Endodermal cell (in vitro differentiated cells): ENCODE data around the genes G6PC1, SOST and G6PC3.

DNA sequence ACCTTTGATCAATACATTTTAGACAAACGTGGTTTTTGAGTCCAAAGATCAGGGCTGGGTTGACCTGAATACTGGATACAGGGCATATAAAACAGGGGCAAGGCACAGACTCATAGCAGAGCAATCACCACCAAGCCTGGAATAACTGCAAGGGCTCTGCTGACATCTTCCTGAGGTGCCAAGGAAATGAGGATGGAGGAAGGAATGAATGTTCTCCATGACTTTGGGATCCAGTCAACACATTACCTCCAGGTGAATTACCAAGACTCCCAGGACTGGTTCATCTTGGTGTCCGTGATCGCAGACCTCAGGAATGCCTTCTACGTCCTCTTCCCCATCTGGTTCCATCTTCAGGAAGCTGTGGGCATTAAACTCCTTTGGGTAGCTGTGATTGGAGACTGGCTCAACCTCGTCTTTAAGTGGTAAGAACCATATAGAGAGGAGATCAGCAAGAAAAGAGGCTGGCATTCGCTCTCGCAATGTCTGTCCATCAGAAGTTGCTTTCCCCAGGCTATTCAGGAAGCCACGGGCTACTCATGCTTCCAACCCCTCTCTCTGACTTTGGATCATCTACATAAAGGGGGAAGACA is at the start of gene G6PC1:
Gene G6PC1, plus strand, starts transcription at position 115 of the 590 bp plus-strand sequence.
- PRO-cap: no peak

DNA sequence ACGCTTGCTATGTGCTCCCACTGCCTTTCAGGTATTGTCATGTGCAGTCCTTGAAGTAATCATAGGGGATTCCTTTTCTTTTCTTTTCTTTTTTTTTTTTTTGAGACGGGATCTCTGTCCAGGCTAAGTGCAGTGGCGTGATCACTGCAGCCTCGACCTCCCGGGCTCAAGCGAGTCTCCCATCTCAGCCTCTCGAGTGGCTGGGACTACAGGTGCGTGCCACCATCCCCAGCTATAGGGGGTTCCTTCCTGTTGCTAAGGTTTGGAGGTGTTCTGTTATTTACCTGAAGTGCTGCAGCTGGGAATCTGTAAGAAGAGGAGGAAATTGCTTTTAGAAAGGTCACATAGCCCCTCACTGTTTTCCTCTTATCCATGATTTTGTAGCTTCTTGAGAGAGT is 861 bp downstream of the RPL27 start:
- PRO-cap: bidirectional peak, plus-strand start at position 182 of the sequence, minus-strand start at position 181 of the sequence

DNA sequence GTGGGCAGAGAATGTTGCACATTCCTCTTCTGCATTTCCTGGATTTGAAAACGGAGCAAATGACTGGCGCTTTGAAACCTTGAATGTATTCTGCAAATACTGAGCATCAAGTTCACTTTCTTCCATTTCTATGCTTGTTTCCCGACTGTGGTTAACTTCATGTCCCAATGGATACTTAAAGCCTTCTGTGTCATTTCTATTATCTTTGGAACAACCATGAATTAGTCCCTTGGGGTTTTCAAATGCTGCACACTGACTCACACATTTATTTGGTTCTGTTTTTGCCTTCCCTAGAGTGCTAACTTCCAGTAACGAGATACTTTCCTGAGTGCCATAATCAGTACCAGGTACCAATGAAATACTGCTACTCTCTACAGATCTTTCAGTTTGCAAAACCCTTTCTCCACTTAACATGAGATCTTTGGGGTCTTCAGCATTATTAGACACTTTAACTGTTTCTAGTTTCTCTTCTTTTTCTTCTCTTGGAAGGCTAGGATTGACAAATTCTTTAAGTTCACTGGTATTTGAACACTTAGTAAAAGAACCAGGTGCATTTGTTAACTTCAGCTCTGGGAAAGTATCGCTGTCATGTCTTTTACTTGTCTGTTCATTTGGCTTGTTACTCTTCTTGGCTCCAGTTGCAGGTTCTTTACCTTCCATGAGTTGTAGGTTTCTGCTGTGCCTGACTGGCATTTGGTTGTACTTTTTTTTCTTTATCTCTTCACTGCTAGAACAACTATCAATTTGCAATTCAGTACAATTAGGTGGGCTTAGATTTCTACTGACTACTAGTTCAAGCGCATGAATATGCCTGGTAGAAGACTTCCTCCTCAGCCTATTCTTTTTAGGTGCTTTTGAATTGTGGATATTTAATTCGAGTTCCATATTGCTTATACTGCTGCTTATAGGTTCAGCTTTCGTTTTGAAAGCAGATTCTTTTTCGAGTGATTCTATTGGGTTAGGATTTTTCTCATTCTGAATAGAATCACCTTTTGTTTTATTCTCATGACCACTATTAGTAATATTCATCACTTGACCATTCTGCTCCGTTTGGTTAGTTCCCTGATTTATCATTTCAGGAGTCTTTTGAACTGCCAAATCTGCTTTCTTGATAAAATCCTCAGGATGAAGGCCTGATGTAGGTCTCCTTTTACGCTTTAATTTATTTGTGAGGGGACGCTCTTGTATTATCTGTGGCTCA is 31.9 kb downstream of the BRCA1 start:
- PRO-cap: no peak

DNA sequence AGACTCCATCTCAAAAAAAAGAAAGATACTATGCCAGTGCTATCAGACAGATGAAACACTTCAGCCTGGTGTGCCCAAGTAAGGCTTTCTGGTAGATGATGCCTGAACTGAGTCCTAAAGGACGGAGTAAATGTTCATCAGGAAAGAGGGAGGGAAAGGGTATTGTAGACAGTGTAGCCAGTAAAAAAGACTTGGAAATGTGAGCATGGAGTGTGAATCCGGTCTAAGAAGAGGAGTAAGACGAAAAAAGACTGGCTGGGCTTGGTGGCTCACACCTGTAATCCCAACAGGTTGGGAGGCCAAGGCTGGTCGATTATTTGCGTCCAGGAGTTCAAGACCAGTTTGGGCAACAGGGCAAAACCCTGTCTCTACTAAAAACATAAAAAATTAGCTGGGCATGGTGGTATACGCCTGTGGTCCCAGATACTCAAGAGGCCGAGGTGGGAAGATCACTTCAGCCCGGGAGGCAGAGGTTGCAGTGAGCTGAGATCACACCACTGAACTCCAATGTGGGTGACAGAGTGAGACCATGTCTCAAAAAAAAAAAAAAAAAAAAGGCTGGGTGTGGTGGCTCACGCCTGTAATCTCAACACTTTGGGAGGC is 6.2 kb upstream of the TMEM106A start:
- PRO-cap: no peak

DNA sequence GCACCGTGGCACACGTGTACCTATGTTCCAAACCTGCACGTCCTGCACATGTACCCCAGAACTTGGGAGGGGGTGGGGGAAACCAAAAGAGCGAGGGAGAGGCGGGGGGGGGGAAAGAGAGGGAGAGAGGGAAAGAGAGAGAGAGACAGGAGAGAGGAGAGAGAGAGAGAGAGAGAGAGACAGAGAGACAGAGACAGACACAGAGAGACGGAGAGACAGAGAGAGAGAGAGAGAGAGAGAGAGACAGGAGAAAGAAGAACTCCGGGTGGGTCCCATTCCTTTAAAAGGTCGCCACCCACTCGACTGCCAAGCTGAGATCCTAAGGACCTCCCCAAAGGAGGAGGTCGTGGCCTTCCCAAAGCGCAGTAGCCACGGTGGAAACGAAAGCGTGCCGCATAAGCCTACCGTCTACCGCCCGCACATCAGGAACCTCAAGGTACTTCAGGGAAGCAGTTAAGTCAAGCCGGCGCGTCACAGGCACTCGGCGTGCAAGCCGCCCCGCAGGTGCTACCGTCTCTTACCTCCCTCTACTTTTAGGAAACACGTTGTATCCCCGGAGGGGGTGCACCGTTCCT is 44.2 kb upstream of the CCDC200 start:
- PRO-cap: no peak

DNA sequence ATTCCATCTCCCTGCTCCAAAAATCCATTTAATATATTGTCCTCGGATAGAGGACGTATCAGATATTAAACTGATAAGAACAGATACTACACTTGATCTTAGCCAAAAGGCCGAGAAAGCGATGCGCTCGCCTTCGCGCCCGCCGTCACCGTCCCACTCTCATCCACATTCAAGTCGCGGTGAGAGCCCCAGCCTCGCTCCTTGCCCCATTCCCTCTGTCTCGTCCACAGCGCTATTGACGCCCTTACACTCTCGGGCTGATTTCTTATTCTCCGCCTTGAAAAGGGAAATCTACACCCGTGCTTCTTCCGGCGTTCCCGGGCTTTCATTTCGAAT is 44.7 kb upstream of the CCDC200 start:
- PRO-cap: unidirectional peak, minus-strand start at position 117 of the sequence

- PRO-cap: no peak
Observed at GRCh38 chr17:43384414-43385068, 14.3 kb upstream of the ARL4D start.

DNA sequence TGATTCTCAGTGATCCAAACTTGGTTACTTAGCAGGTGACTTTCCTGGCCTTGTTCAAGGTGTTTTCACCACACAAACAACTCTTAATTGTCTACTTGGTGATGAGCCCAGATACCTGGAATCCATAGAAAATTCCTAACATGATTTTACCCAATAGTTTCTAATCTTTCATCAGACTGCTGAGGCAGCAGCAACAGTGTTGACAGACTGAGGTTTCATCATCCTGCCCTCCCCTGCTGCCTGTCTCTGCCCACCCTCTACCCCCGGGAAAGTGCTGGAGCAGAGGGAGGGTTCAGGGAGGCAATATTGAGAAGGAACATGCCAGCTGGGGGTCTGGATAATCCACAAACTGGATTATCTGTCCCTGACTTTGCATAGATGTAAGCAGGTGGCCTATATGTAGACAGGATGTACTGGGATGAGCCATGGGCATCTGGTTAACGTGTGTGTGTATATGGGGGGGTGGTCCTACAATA is 10.9 kb downstream of the ARL4D start:
- PRO-cap: no peak

- PRO-cap: no peak
Observed at GRCh38 chr17:43456587-43457457, 27.0 kb upstream of the DHX8 start.

DNA sequence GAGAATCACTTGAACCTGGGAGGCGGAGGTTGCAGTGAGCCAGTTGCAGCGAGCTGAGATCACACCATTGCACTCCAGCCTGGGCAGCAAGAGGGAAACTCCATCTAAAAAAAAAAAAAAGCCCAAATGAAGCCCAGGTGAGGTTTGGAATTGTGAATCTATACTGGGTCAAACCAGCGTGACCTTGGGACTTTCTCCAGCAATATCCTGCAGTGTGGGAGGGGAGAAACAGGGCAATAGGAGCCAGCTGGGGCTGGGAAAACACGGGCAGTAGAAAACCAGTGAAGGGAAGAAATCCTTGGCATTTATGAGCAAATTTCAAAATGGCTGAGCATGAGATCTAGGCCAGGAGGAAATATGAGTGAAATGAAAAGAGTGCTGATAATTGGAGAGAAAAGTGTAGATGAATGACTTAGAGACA is 8.1 kb upstream of the DHX8 start:
- PRO-cap: no peak

DNA sequence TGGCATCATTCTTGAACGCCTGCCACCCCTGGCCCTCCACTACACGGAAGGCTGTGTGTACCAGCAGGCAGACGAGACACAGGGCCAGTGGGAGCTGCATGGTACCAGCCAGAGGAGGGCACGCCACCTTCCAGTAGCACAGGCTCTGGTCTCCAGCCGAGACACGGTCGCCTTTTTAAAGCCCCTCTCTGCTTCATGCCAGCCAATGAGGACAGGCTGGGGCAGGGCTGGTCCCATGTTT is at the start of gene SOST:
Gene SOST, minus strand, starts transcription at position 150 of the 241 bp plus-strand sequence.
- PRO-cap: no peak

GRCh38 chr17:43768402-43768885 is 9.9 kb upstream of the SOST start:
- PRO-cap: no peak

DNA sequence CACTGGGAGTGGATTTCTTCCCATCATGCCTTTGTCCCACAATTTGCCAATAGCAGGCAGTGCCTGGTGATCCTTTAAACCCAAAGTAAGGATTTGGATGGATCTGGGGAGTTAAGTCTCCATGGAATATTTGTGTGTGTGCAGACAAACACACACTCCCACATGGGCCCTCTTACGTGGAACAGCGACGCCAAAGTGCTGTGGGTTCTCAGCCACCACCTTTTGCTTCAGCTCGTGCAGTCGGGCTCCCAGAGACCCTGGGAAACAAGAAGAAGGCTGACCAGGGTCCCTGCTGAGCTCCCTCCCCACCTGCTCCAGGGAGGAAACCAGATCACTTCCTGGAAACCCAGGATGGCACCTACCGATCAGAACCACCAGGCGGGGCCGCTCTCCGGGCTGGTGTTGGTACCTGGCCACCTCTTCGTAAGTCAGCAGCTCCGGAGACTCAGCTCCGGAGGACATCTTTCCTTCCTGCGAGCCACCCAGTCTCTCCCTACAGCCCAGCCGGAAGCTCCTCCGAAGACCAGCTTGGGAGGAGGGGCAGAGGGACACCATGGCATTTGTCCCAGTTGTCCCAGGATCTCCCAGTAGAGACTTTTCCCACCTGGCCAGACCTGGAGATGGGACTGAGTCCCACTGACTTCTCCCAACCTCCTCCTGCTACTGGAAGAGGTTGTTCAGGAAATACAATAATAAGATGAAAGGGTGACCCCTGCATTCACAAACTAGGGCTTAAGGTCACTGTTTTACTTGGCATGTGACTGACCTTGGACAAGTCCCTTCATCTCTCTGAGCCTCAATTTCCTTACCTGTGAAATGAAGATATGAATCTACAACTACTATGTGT is 18.9 kb downstream of the MPP3 start:
- PRO-cap: no peak

GRCh38 chr17:43872206-43872738 is 25.3 kb downstream of the CD300LG start:
- PRO-cap: no peak

GRCh38 chr17:43937524-43937849 is 4.8 kb downstream of the PPY start:
- PRO-cap: no peak

DNA sequence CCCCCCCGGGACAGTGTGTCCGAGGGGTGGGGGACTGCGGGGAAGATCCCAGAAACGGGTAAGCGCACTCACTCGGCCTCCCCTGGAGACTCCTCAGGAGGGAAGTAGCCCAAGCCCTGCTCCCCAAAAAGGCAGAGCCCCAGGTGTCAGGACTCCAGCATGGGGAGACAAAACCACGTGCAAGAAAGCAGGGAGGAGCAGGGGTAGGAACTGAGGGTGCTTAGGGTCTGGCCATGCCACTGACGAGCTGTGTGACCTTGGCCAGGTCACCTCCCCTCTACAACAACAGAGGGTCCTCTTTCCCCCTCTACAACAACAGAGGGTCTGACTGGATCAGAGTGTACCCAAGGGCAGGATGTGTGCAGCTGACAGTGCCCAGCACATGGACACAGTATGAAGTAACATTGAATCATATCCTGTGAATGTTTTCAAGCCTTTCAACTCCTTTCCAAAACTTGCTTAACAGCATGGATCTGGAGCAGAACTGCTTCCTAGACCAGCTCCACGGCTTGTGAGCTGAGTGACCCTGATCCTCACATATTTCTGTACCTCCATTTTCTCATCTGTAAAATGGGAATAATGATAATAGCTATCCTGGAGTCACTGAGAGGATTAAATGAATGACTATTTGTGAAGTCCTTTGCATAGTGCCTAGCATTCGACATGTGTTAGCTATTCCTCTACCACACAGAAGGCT is 2.1 kb upstream of the NAGS start:
- PRO-cap: no peak

GRCh38 chr17:44070455-44071568 is at the start of gene G6PC3:
Gene G6PC3, plus strand, starts transcription at chr17:44070735.
- PRO-cap: bidirectional peak, plus-strand start at chr17:44070913, minus-strand start at chr17:44070638; unidirectional peak, minus-strand start at chr17:44071178

- PRO-cap: unidirectional peak, plus-strand start at chr17:44198545; unidirectional peak, plus-strand start at chr17:44198910; bidirectional peak, plus-strand start at chr17:44199060, minus-strand start at chr17:44199048
Observed at GRCh38 chr17:44198202-44199143, 1.2 kb downstream of the ATXN7L3 start.

DNA sequence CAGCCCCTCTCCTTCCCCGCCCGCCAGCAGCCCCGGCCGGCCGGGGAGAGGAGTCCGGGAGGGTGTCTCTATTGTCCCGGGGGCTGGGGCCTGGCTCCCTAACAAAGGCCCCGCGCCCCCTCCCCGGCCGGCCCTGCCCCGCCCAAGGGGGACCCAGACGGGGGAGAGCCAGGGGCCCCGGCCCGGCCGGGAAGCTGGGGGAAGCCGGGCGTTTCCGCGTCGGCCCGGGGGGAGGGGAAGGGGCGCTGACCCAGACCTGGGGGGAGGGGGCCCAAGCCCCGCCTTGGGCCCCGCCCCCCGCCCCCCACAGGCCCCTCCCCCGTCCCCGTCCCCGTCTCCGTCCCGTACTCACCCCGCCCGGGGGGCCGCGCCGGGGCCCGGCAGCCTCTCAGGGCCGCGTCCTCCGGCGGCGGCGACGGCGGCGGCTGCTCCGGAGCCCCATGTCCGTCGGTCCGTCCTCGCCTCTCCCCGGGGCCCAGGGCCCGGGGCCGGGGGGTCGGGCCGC is 488 bp downstream of the ATXN7L3 start:
- PRO-cap: bidirectional peak, plus-strand start at position 383 of the sequence, minus-strand start at position 214 of the sequence

DNA sequence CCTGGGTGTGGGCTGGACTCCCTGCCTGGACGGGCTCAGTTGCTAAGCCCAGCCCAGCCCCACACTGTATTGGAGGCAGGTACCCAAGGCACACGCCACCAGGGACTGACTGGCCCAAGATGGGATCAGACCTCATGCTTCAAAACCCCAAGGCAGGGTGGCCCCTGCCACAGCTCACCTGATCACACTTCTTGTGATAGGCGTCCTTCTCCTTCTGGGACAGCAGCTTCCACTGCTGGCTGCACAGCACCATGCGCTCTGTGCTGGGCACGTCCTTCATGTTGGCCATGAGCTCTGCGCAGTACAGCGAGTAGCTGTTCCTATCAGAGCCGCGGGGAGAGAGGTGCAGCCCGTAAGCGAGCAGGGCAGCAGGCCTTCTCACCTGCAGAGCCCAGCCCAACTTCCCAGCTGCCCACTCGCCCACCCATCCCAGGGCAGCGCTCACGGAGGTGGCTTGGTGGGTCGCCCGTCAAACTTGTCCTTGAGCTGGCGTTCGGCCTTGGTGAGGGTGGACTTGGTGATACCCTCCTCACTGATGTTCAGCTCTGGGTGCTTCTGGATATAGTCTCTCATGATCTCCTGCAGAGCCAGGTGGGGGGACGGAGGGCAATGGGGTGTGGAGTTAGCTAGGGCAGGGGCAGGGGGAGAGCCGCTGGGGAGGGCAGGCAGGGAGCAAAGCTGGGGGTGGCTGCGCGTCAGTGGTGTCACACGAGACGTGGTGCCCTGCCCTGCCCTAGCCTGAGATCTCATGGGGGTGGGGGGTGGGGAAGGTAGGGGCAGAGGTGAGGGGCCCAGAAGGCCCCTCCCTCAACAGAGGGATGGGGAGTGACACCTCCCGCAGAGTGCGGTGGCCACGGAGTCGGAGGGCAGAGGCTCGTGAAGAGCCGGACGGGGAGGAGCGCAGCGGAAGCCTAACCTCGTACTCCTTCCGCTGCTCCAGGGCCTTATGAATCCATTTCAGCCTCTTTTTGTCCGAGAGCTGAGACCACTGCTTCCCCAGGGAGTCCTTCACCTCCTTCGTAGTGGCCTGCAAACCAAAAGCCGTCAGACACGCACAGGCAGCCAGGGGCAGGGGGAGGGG is 7.7 kb downstream of the UBTF start:
- PRO-cap: no peak